ENCODE measurements around a stretch of chr5.

DNA sequence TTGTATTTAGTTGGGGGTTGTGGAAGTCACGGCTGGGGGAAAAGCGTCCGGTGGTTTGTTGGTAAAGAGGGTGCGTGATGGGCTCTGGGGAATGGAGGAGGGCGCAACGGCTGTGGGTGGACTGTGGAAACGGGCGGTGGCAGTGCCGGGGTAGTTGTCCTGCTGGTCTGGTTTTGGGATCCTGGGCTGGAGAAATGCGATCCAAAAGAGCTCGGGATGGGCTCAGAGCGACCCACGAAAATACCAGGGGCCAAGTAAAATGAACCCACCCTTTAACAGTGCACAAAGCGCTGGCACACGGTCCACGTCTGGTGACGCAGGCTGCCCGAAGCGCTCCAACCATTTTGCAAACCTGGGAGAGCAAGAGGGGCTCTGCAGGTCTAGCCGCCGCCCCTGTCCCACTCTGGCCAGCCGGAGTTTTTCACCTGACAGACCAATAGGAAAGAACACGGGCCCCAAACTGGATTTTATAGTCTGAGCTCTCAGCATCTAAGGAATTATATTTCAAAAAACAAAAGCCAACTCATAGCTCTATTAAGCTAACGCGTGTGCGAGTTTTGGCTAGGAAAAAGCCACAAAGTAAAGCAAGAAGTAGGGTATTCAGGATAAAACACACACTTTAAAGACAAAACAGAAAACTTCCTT, 6.8 kb upstream of the MEF2C start:
- RRBS, result 0% methylated on average over 5 of the region's 26 CpGs

DNA sequence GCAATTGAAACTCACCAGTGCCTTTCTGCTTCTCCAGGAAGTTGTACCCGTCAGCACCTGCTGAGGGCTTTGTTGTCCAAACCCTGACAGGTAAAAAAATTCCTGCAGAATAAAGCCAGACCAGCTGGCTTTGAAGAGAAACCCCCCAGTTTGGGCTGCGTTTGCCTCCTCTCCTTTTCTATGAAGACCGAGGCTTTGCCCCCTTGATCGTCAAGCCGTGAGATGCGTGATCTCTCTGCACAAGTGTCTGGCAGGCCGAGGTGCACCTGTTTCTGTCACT, 20.9 kb upstream of the MEF2C start:
- RRBS, result no CpG with 5 or more reads among the region's 7 CpGs

GRCh38 chr5:90529653-90530446, 466 bp upstream of the LYSMD3 start:
- RRBS, result no CpG with 5 or more reads among the region's 36 CpGs

DNA sequence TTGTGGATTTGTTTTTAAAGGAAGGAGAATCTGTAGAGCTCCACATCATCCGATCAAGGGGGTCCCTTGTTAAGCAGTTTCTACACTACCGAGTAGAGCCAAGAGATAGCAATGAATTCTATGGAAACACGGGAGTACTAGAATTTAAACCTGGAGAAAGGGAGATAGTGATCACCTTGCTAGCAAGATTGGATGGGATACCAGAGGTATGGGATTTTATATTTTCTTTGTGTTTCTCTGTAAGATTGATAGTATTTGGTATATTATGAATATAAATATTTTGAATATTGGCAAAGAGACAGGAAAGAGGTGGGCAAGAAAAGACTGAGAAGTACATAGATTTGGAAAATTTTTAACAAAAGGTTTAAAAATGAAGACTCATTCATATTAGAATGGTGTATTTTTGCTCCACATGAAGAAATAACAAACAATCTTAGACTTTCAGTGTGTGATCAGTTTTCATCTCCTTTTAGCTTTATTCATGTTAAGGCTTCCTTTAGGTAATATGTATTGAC, 84.3 kb downstream of the ADGRV1 start:
- RRBS, result no CpG with 5 or more reads among the region's 3 CpGs

- RRBS, result no CpG with 5 or more reads among the region's 2 CpGs
Measured at GRCh38 chr5:90866801-90867392, 308.3 kb downstream of the ADGRV1 start.

DNA sequence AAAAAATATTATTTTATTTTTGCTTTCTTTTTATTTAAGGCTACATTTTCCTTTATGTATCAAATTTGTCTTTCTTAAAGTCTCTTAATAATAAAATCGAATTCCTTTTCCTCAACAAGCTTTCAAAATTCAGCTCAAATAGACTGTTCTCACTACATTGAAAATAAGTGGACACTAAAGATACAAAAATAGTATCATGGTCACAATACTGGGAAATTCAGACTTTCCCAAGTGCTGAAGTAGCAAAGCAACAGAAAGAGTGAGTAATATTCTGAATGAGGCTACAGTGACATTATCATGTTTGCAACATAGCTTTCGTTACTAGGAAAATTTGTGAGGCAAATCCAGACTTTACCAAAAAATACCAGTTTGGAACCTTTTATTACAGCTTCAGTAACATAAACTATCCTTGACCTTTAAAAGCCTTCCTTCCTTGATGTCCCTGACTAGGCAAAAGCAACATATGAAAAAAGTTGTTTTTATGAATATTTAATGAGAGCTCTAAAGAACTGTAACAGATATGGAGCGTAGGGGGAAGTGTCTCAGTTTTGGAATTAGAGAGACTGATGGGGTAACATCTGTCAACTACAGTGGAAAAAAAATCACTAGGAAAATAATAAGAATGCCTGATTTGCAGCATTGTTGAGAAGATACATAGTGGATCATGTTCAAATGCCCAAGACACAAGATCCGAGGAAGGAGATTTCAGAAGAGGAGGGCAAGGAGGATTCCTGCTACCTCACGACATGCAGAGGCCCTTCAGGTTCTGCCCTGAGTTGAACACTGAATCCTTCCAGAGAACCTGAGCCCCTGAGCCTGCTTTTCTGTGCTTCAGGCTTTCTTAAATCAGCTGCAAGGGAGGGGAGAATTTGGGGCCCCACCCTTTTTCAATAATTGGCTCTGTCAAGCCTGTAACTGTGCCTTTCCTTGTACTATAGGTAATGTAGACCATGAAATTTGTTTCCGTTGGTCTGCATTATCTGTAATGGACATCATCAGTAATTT, 313.0 kb downstream of the ADGRV1 start:
- RRBS, result no CpG with 5 or more reads among the region's 6 CpGs

GRCh38 chr5:90878032-90878585, 319.5 kb downstream of the ADGRV1 start:
- RRBS, result no CpG with 5 or more reads among the region's 9 CpGs

- RRBS, result no CpG with 5 or more reads among the region's 8 CpGs
Measured at GRCh38 chr5:91182666-91183277, 200.3 kb downstream of the ARRDC3 start.

GRCh38 chr5:91194838-91195175, 188.3 kb downstream of the ARRDC3 start:
- RRBS, result no CpG with 5 or more reads among the region's 2 CpGs

- RRBS, result no CpG with 5 or more reads among the region's 5 CpGs
Measured at GRCh38 chr5:91245115-91245595, 138.0 kb downstream of the ARRDC3 start.

GRCh38 chr5:91281391-91282031, 101.6 kb downstream of the ARRDC3 start:
- RRBS, result no CpG with 5 or more reads among the region's 6 CpGs

DNA sequence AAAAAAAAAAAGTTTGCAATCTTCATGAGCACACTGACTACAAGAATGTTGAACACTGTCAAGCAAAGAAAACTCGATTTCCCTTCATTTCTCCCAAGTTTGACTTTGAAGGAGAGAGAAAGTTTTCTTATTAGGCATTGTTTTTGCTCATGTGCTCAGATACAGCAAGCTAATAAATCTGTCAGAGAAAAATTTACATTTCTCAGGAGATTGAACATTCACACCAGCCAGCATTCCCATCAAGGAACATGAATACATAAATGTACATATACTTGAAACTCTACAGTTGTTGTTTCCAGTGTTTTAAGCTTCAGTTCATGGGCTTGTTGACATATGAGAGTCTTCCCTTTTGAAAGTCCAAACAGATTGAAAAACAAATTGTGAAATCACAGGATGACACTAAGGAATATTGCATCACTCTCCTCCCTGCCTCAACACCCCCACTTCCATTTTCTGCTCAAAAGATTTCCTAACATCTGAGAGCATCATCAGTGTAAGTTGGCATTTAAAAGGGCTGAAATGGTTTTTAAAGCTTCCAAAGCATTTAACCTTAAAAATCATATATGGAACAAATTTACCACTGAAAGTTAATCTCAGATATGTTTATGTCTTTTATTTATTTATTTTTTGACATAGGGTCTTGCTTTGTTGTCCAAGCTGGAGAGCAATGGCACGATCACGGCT, 81.7 kb downstream of the ARRDC3 start:
- RRBS, result no CpG with 5 or more reads among the region's 3 CpGs

DNA sequence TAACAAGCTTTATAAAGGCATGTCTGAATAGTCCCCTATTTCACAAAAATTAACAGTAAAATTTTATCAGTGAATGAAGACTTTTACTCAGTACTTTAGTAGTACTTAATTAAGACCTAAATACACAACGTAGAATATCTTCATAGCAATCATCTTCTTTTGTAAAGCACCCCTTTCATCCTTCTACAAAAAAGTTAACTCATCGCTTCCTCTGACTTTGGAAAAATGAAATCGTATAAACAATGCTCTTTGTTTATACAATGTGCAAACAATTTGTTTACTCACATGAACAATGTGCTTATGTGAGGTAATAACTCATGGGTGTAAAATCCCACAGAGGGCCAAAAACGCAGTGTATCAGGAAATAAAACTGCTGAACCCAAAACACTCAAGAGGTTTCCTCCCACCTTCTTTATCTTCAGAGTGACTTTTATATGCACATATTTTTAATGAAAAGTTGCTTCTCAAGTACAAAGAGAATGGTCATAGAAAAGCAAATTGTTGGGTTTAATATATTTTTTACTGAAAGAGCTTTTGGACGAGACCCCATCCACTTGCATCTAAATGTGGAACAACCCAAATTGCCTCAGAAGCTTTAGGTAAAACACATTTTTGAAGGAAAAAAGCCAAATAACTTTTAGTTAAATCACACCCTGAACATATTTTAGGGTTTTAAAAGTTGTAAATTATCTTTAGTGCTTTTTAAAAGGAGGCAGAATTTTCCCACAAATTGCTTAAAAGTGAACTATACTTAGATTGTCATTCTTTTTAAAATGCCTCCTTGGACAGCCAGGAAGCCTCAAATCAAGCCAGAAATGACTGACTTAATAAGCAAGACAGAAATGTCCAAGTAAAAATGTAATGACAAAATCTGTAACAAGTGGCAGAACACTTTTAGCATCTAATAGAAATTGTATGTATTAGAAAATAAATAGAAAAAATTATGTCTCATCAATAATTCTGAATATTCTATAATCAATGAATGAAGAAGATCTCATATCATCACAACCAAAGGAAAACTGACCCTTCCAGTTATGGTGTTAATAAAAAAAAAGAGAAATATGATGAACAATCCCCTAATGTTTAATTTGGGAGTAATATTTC, 11.1 kb downstream of the ARRDC3 start:
- RRBS, result no CpG with 5 or more reads among the region's 5 CpGs

DNA sequence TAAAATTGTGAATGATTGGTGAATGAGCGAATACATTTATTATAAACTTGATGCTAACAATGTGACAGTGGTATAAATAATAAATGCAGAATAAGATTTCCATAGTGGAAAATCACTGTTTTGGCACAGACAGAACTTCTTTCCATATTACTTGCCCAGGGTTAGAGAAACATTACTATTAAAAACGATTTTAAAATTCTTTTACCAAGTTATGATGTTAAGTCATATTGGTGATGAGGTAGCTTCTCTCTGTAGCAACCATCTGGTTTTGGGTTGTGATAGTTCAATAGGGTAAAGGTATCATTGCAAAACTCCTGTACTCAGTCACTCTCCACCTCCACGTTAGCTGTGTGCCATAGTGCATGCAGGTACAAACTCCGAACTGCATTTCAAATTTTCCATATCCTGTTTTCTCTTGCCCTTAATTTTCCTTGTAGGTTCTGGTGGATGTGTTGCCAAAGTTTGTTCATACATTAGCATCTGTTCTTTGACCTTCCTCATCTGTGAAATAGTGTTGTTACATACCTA, 53.0 kb upstream of the ARRDC3 start:
- RRBS, result no CpG with 5 or more reads among the region's 4 CpGs

- RRBS, result no CpG with 5 or more reads among the region's 24 CpGs
Measured at GRCh38 chr5:92198939-92199342, 815.8 kb upstream of the ARRDC3 start.

GRCh38 chr5:92927099-92927508, 655.9 kb upstream of the NR2F1 start:
- RRBS, result no CpG with 5 or more reads among the region's 4 CpGs

DNA sequence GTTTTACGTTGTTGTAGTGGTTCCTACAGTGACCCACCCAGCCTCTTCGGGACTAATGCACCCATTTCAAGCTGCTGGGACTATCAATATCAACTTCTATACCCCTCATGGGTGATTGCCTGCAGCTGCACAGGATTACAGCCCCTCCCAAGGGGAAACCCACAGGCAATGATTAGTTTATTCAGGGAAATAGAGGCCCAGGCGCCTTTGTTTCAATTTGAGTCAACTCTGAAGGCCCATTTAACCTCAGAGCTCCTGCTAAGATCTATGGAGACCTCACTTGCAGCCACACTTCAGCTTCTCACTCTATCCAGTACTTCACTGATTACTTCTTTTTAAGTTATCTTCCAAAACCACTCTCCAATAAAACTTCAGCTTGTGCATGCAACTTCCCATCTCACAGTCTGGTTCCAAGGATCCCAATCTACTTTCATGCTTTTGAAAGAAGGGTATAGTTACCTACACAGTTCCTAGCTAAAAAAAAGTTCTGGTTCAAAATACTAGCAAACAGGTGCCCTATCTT, 342.6 kb upstream of the NR2F1 start:
- RRBS, result no CpG with 5 or more reads among the region's 3 CpGs

- RRBS, result no CpG with 5 or more reads among the region's 2 CpGs
Measured at GRCh38 chr5:93422280-93422539, 160.8 kb upstream of the NR2F1 start.

DNA sequence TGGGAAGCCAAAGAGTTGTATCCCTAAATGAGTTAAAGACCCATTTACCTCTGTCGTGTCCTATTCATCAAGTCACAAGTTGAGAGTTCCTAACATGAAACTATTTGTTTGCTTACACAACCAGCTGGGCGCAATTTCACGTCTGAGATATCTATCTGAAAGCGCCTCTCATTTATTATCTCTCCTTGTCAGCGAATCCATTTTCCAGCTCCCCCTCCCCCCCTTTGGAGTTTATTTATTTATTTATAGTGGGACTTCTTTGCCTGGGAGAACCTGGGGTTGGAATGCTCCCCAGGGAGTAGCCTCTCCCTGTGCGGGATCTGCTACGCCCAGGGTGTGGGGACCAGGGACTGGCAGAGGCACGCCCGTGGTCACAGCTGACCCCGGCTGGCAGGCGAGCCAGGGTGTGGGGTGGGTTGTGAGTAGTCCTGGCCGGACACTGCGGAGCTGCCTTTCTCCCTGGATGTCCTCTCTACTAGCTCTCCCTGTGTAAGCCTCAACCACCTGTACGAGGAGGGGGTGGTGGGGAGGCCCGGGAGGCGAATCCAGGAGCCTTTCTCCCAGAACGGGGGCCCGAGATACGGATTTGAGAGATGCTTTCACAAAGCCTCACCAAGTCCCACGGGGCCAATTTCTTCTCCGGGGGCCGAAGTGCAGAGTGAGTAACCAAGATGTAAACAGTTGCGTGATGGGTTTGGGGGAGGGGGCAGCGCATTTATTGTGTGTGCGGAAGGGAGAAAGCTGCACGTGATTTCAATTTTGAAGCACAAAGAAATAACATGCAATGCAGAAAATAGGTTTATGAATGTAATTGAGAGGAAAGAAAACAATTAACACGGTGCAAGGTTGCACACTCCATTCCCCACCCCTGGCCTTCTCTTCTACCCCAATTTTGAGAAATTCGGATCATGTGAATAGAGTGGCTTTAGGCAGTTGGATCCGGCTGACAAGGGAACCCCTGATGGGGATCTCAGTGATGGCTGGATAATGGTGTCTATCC, 15.5 kb downstream of the NR2F1 start:
- RRBS, result 24% methylated on average over 4 of the region's 29 CpGs